HL-60 (cell line): Measurements from ENCODE around the gene URM1.

GRCh38 chr9:128352881-128353706 is 12.8 kb downstream of the SLC27A4 start:
- RRBS: over 99% methylated on average over 4 of the region's 27 CpGs

- RRBS: no CpG with 5 or more reads among the region's 52 CpGs
These were observed at the start of gene URM1 for GRCh38 chr9:128370423-128371556. TSS of gene URM1 (plus strand) at chr9:128371374.

DNA sequence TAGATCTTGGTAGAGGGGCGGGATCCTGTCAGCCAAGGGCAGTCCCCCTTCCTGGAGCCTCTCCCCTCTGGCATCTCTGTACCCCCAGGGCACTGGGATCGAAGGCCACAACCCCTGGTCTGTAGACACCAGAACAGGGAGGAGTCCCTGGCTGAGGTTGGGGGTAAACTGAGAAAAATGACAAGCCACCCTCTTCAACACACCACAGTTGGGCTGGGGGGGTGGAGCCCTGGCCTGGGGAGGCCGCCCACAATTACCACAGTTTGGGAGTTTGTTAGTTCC is 887 bp downstream of the CERCAM start:
- RRBS: no CpG with 5 or more reads among the region's 3 CpGs

- RRBS: no CpG with 5 or more reads among the region's 6 CpGs
These were observed 1.9 kb downstream of the SPTAN1 start for GRCh38 chr9:128554050-128555023.

- RRBS: no CpG with 5 or more reads among the region's 2 CpGs
These were observed 22.8 kb downstream of the SPTAN1 start for GRCh38 chr9:128575085-128575726.

DNA sequence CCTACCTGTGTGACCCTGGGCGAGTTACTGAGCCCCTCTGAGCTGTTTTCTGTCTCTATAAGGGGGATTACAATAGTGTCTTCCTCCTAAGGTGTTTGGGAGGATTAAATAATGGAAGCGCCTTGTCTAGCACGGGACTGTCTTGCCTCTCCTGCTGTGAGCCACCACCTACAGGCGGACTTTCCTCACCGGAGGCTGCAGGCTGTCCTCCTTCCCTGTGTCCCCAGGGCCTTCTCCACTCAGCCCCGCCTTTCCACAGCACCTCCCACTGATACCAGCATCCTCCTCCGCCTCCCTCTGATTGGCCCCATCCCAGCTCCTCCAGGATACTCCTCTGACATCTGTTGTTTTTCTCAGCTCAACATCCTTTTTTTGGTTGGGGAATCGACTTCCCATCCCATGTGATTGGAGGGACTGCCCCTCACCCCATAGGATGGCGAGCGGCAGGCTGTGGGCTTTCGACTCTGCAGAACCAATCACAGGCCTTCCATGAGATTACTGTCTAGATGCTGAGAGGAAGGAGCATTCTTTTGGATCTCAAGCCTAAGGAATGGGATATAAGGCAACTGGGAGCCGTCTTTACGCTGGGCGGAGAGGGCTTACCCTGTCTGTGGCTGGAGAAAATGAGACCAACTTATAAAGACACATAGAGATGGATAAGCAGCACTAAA is 915 bp upstream of the ZDHHC12 start:
- RRBS: no CpG with 5 or more reads among the region's 14 CpGs

DNA sequence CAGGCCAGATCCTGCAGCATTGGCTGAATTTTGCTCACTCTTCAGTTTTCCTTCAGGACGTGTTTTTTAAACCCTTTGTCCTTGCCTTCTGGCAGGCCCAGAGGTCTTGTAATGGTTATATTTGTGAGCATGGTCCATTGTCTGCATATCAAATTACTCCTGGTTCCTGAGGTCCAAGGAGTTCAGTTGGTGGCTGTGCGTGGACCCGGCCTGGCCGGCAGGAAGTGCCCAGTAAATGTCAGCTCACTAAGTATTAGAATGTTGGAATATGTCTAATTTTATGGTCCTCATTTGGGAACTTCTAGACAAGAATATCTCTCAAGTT is 690 bp downstream of the TBC1D13 start:
- RRBS: no CpG with 5 or more reads among the region's 4 CpGs

DNA sequence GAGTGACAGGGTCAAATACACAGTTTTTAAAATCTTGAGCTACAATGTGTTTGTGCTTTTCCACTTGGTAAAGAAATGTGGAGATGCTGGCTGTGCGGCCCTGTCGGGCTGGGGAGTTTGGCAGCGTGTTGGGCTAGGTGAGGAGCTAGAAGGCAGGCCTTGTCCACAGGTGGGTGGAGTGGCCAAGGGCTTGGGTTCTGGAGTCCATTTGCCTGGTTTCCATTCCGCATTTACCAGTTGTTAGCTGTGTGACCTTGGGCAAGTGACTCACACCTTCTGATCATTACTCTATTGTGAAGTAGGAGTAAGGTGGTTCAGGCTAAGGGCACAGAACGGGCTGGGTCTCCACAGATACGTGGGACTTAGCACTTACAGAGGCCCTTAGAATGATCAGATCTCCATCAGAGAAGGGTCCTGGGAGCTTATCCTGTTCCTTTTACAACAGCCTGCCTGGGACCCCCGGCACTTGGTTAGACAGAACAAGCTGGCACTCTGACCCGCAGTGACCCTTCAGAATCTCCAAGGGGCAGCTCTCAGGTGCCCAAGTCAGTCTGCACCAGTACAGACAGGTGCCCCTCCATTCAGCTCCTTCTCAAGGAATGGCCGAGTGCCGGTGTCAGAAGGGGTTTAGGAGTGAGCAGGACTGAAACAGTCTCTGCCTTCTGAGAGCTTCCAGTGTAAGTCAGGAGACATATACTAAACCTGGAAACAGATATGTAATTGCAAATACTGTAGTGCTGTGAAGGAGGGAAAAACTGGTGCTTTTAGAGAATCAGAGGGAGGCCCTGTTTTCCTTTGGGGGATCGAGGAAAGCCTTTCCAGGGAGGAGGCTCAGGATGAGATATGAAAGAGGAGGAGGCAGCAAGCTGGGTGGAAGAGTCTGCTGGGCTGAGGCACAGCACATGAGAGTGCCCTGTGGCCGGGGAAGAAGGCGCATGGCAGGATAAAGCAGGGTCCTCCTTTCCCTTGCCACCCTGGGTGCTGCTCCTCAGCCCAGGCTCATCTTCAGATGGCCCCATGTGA is 6.5 kb downstream of the TBC1D13 start:
- RRBS: no CpG with 5 or more reads among the region's 13 CpGs

DNA sequence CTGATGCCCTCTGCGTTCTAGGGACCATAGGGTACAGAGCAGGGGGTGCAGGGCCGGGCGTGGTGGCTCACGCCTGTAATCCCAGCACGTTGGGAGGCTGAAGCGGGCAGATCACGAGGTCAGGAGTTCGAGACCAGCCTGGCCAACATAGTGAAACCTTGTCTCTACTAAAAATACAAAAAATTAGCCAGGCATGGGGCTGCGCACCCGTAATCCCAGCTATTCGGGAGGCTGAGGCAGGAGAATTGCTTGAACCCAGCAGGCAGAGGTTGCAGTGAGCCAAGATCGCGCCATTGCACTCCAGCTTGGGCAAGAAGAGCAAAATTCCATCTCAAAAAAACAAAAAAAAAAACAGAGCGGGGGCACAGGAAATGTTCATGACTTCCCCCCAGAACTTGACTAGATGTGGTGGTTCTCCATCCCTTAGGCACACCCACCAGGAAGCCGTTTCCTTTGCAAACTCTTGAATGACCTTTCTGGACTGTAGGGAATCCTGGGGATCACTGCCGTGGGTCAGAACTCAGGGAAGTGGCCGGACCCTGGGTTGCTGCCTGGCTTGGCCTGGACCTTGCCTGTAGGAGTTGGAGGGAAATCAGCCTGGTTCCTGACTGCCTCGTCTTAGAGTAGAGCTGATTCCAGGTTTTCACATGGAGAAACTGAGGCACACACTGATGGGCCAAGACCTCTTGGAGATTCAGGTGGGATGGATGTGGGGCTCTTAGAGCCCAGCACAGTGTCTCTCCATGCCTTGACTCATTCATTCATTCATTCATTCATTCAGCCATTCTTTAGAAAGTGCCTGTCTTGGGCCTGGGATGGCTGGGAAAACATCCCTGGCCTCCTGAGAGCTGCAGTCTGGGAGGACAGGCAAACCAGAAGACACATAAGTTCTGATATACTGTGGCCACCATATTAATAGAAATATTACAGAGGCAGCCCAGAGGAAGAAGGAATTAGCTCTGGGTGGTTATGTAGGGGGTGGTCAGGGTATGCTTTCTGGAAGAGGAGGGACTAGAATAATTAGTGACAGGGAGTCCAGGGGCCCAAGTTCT is 2.0 kb downstream of the LRRC8A start:
- RRBS: no CpG with 5 or more reads among the region's 18 CpGs

DNA sequence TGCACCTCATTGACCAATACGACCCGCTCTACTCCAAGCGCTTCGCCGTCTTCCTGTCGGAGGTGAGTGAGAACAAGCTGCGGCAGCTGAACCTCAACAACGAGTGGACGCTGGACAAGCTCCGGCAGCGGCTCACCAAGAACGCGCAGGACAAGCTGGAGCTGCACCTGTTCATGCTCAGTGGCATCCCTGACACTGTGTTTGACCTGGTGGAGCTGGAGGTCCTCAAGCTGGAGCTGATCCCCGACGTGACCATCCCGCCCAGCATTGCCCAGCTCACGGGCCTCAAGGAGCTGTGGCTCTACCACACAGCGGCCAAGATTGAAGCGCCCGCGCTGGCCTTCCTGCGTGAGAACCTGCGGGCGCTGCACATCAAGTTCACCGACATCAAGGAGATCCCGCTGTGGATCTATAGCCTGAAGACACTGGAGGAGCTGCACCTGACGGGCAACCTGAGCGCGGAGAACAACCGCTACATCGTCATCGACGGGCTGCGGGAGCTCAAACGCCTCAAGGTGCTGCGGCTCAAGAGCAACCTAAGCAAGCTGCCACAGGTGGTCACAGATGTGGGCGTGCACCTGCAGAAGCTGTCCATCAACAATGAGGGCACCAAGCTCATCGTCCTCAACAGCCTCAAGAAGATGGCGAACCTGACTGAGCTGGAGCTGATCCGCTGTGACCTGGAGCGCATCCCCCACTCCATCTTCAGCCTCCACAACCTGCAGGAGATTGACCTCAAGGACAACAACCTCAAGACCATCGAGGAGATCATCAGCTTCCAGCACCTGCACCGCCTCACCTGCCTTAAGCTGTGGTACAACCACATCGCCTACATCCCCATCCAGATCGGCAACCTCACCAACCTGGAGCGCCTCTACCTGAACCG is 12.2 kb upstream of the PHYHD1 start:
- RRBS: no CpG with 5 or more reads among the region's 47 CpGs

DNA sequence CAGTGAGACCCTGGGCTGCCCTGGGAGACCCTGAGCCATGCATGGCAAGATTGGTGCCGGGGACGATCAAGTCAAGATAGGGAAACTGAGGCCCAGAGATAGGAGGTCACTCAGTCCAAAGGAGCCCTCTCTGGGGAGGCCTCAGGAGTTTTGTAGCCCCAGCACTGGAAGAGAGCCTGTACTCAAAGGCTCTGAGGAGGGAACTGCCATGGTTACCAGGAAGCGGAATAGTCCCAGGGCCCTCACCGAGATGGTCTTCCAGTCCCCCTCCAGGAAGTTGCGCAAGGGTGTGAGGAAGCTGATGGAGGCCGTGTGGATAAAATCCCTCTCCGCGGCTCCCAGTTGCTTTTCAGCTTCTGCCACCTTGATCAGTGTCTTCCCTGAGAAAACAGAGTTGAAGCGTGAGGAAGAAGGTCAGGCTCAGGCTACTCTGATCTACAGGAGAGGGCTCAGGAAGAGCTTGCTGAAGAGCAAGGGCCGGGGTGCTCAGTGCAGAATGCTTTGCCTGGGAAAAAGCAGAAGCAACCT is 13.5 kb downstream of the SH3GLB2 start:
- RRBS: 100% methylated on average over 1 of the region's 10 CpGs

DNA sequence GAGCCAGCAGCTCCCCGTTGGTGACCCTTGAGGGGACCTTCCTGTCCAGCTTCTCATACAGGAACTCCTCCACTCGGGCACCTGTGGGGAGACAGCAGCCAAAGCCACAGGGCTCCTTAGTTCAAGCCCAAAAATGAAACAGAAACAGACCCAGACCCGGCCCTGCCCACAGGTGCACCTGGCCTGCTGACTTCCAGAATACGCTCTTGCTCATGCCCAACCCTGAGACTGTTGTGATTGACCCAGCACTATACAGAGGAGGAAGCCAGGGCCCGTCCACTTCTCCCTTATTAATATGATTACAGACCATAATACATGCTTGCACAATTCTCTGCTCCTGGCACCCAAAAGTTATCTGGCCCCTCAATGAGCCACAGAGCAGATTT is 7.0 kb downstream of the SH3GLB2 start:
- RRBS: no CpG with 5 or more reads among the region's 5 CpGs

DNA sequence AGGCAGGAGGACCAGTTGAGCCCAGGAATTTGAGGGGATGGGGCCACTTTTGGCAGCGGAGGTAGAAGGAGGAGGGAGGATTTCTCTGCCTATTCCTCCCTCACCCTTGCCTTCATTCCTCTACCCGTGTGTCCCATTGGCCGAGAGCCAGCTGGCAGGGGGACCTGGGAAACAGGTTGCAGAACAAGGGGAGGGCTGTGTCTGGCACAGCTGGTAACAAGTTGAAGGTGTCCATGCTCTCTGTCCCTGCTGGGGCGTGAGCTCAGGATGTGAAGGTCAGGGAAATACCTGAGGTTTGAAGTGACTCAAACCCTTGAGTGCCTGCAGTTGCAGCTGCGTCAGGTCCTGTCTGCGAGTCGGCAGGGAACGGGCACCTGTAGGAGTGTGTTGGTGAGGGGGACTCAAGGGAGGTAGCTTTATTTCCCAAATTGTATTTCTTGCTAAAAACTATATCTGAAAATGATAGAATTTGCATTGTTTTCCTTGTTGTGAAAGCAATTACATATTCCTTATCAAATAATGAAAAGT is 16.2 kb downstream of the MIGA2 start:
- RRBS: no CpG with 5 or more reads among the region's 8 CpGs

- RRBS: no CpG with 5 or more reads among the region's 11 CpGs
These were observed 16.4 kb upstream of the DOLPP1 start for GRCh38 chr9:129064495-129064951.

DNA sequence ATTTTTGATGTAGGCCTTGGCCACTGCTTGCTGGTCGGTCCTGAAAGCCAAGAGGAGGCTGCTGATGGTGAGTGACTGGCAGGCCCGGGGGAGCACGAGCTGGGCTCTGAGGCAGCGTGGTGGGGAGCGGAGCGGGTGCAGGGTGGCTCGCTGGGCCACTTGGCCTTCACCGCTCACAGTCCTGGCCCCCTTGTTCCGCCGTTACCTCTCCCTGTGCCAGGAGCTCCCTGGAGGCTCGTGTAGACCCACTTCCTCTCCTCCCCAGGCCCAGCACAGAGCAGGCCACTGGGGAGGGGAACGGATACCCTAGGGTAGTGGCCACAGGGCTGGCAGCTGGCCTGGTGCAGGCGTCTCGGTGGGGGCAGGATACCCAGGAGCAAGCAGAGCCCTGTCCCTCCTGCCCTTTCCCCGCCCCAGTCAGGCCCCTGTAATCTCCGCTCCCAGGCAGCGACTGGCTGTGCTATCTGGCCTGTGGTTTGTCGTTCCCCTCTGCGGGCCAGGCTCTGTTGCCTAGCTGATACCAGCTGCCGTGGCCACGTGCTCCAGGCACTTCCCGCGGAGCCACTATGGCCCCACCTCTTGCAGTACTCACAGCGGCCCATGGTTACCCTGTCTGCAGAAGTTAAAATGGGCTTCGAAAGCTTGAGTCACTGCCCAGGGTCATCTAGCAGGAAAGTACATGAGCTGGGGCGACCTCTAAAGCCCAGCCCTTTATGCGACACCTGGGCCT is 11.7 kb upstream of the DOLPP1 start:
- RRBS: 10% methylated on average over 1 of the region's 27 CpGs

DNA sequence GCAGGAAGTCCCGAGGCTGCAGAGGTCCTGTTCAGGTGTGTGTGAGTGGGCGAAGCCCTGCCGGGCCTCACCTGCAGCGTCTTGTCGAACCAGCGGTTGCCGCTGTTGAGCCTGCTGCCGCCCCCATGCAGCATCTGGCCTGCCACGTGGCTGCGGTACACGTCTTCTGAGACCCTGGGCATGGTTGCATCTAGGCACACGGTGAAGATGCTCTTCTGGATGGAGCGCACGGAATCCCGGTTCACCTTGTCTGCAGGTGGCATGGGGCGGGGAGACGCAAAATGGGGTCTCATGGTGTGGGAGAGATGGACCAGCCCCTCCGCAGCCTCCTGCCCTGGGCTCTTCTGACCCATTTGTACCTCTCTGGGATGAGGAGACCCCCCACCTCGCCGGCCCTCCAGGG is 10.2 kb downstream of the CRAT start:
- RRBS: 63% methylated on average over 3 of the region's 20 CpGs

DNA sequence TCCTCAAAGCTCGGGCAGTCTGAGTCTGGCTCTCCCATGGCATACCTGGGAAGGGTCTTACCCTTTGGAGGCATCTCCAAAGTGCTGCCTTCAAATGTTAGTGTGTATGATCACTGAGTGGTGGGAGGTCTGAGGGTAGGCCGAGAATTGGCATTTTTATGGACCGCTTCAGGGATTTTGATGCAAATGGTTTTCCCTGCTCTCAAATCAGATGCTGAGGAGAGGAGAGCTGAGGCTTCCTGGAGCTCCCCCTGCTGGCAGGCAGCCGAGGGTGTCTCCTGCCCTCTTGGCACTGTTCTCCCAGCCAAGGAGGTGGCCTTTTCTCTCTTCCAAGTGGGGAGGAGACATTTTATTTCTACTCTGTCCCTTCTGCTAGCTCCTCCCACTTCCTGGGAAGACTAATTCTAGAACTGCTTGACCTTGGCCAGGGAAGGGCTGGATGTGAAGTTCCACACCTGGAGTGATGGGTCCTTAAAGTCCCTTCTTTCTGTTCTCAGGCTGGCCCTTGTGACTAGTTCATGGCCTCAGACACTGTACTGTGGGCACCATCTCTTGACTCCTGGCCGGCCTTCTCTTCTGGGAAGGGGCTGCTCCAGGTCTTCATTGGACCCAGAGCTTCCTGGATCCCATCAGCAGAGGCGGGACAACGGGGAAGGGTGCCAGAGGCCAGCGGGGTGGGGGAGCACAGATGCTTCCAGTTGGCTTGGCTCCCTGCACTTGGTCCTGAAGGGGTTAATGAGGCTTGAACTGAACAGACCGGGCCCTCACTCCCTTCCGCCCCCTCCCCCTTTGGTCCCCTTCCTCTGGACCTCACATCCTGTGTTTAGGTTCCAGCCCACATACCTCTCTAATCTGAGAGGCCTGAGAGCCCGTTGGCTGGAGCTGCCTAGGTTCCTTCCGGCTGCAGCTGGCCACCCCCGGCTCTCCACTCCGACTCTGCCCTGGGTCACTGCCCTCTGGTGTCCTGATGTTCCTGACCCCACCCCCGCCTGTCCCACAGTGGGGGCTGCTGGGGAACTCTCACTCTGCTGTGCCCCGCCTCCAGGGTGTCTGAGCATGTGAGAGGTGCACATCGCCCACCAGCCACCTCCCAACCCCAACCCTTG is 32.0 kb downstream of the PTPA start:
- RRBS: no CpG with 5 or more reads among the region's 17 CpGs

- RRBS: no CpG with 5 or more reads among the region's 14 CpGs
These were observed 15.6 kb upstream of the IER5L start for GRCh38 chr9:129193533-129194163.

GRCh38 chr9:129253900-129254743 is 76.1 kb upstream of the IER5L start:
- RRBS: 13% methylated on average over 6 of the region's 27 CpGs

DNA sequence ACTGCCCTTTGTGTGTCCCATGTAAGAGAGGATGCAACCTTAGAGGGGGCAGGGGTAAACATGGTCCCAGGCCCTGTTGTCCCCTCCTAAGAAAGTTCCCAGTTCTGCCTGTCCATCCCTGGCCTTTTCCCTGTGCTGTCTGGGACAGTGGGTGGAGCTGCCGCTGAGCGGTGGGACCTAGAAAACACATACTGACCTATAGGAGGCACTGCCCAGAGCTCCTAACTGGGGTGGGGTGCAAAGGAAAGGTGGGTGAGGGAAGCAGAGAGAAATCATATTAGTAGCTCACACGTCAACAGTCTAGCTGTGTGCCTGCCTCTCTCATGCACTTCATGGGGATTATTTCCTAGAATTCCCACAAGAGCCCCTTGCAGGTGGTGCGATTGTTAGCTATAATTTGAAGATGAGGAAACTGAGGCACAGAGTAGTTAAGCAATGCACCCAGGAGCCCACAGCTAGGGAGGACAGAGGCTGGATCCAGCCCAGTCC is 144.3 kb upstream of the IER5L start:
- RRBS: no CpG with 5 or more reads among the region's 4 CpGs